SP-49 (cell line): ENCODE results near the gene NDNF.

- PRO-cap = no peak
Observed at GRCh38 chr4:118265343-118266283, 87.2 kb downstream of the PRSS12 start.

DNA sequence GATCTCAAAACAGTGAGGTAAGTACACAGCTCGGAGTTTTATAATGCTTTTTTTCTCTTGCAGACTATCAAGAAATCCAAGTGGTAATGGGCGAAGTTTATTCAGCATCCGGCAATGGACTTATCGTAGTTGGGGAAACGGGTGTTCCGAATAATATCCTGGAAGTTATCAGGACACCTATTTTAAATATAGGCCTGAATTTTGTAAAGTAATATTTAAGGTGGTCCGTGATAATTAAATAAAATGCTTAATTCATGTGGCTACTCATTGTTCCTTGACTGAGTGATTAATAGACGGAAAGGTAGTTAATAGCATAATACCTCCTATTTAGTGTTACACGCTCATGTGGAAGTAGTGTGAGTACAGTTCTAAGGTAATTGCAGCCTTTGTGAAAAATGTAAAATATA lies 73.2 kb downstream of the PRSS12 start:
- PRO-cap = no peak

DNA sequence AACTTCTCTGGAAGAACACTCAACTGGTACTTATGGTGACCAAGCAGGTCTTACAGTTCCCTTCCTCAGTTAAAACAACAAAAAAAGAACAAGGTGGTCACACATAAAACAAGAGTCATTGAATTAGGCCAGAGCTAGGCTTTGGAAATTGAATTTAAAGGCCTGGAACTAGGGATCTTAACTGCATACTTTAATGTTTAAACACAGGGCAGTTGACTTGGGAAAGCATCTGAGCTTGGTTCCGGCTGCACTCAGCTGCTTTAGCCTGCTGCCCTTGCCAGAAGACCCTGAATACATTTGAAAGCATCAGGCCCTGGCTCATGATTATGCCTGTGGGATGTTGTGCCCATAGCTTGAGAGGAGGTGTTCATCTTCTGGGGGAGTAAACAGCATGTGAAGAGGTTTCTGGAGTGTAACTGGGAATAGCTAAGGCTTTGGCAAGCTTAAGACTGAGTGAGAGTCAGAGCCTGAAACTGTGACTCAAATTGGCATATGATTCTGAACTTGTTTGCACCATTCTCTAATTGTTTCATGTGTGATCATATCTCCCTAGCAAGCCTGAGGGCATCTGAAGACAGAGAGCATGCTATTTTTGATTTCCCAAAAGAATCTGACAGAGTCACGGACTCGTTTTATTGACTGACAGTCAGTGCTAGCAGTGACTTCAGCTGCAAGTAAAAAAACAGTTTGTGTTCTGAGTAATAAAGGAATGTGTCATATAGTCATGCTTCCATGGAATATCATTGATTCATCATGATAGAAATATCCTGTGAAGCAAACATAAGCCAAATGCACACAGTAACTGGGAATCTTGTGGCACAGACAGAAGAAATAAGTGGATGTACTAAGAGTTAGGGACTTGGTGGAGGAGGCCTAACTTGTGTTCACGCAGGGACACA lies 100.5 kb downstream of the SYNPO2 start:
- PRO-cap = no peak

DNA sequence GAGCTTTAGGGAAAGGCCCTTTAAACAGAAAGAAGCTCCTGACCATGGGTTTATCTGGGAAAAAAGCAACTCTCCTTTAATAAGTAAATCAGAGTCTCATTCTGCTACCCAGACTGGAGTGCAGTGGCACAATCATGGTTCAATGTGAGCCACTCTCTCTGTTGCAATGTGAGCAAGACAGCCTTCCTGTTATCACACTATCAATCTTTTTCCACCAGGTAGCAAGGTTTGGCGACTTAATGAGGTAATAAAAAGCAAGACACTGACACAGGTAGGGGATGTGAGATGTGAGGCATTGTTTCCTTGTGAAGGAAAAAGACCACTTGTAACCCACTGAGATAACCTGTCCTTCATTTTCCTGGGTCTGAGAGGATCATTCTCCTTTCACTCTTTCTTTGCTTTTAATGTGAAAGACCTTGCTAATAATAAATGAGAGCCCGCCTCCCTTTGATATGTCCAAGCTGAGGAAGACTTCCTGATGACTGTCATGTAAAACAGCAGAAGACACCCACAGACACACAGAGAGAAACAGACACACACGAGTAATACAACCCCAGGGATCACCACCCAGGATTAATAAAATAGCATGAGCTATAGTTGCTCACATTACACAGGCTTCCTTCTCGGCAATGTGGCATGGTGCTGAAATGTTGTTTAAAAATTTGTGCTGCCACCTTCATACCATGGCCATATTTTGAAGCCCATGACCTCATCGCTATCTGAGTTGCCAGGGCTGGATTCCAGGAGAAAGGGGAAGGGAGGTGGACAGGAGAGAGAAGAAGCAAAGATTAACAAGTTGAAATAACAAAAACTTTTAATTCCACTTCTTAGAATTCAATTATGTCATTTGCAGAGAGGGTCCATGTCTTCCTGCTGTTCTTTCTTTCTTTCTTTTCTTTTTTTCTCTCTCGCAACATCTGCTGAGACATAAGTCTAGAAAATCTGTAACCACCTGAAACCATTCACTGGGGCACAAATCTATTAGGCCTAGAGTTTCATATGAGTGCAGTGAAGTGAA lies 111.6 kb downstream of the SYNPO2 start:
- PRO-cap = no peak

DNA sequence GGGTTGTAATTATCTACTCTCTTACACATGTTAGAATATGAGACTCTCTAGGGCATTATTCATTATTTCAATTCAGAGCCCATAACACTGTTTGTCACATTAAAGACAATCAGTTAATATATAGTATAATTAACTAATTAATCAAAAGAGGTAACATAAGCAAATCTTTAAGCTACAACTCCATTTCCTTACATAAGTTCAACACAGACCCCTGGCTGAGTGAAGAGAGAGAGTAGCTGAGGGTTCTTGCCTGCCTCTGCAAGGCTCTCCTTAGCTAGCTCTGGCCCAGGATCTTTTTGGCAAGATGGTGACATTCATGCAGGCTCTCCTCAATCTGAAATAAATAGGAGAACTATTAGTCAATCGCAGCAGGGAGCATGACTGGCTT lies 122.0 kb downstream of the SYNPO2 start:
- PRO-cap = no peak

DNA sequence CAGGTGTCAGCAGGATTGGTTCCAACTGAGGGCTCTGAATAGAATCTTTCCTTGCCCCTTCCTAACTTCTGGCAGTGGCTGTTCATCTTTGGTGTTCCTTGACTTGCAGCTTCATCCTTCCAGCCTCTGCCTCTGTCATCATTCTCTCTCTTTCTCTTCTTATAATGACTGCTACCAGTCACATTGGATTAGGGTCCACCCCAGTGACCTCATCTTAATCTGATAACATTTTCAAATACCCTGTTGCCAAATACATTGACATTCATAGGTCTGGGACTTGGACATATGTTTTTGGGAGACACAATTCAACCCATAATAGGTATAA lies 6.7 kb downstream of the USP53 start:
- PRO-cap = no peak

DNA sequence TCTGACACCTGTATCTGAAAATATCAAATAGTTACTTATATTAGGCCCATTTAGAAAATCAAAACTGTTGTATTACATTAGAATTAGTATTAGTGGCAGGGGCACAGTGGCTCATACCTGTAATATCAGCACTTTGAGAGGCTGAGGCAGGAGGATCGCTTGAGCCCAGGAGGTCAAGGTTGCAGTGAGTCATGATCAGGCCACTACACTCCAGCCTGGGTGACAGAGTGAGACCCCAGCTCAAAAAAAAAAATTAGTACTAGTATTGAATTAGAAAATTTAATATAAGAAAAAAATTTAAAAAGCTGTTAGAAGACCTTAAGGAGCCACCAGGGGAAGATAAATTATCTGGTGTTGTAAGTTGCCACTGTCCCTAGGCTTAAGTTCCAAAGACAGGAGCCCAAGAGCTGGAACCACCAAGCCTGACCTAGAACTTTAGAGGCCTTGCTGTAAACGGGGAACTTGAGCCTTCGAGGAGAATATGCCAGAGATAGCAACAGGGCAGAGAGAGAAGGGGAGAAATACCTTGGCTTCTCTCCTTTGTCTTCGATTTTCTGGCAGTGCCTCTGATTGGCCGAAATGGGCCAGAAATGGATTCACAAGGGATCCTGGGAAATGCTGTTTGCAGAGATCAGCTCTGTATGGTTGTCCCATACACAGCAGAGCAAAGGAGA lies 8.8 kb downstream of the USP53 start:
- PRO-cap = no peak

DNA sequence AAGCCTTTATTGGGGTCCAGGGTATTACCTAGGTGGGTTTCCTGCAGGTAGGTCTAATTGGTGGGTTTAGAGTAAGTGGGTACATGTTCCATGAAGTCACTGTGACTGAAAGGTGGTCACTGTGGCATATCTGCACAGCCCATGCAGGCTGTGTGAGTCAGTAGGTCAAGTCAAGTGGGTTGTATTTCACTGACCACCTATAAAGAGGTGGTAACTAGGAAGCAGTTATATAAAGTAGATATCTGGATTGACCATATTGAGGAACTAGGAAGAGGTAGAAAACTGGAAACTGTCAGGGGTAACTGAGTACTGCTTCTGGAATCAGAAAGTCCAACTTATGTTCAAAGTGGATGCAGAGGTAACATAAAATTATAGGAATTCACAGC lies 18.3 kb downstream of the USP53 start:
- PRO-cap = no peak

GRCh38 chr4:119231445-119232053 lies 19.0 kb downstream of the USP53 start:
- PRO-cap = no peak

GRCh38 chr4:119322212-119322646 lies 291 bp upstream of the FABP2 start:
- PRO-cap = no peak

GRCh38 chr4:119454014-119454695 lies 132.2 kb upstream of the FABP2 start:
- PRO-cap = bidirectional peak, plus-strand start at chr4:119454789, minus-strand start at chr4:119454605

DNA sequence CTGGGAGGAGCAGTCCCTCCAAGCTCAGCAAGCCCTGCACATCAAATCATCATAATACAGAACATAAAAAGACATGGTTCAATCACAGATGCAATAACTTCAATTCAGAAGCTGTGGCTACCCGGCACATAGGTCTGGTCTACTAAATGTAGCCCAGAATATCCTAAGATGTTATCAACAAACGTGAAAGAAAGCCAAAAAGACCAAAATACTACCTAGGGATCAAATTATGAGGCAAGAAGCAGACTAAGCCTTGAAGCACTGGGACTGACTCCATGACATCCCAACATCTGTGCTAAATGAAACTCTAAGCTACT lies 81.8 kb downstream of the MAD2L1 start:
- PRO-cap = no peak

GRCh38 chr4:120066046-120066703 lies 473 bp downstream of the MAD2L1 start:
- PRO-cap = no peak

DNA sequence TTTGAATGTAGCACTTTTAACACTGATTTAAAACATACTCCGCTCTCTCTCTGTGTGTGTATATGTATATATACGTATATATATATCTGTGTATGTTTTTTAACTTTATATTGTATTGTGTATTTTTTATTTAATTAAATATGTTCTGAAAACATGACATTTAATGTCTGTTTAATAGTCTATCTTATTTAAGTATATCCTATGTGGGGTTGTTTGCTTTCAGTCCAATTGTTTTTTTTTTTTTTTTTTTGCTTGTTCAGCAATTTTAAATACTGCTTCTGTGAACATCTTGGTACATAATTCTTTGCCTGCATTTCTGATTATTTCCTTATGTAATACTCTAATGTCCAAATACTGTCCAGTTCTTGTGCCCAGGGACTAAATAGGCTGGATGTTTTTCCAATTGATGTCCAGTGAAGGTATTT lies 45.1 kb upstream of the MAD2L1 start:
- PRO-cap = no peak

- PRO-cap = no peak
Observed at GRCh38 chr4:121057115-121058103, 14.9 kb downstream of the NDNF start.

DNA sequence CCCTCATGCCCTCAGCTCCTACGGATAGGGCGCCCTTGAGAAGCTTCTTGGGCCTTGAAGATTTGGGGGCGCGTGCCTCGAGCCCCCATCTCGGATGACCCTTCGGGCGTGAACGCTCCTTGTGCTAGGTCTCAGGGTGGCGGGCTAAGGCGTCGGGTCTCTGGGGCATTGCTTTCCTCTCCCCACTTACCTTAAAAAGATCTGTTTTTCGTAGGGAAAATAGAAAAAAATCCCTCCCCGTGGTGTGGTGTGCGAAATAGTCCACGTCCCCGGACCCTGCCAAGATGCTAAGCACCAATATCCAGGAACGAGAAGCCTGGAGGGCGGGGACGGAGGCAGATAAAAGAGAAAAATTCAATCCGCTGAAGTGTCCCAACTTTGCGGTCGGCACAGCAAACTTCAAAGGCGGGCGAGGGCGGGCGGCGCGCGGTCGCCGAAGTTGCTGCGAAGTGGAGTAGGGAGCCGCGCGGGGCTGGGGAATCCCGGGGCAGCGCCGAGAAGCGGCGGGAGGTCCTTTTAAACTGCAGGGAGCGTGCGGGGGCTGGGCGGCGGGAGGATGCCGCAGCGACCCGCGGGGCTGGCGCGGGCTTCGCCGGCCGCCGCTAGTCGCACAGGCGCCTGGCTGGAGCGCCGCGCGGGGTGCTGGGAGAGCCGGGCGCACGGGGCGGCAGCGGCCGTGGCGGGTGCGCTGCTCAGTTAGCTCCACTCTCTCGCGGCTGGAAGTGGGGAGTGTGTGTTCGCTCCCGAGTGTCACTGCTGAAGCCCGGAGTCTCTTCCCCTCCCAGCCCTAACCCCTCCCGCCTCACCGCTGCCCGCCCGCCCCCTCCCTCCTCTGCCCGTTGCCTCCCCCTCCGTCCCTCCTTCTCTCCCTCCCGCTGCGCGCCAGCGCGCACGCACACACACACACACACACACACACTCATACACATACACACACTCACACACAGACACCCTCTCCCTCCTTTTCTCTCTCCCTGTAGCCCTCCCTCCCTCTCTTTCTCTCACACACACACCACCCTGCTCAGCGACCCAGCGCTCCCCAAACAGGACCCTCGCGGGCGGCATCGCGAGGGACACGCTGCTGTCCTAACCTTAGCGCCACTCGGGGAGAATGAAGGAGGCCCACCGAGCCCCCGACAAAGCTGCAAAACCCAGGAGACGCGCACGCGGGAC lies at the start of gene NDNF:
Gene NDNF, minus strand, starts transcription at position 733 of the 1,173 bp plus-strand sequence.
- PRO-cap = no peak

GRCh38 chr4:121156643-121157471 lies 7.3 kb downstream of the TNIP3 start:
- PRO-cap = no peak

GRCh38 chr4:121800284-121800926 lies 718 bp upstream of the EXOSC9 start:
- PRO-cap = no peak

- PRO-cap = no peak
Observed at GRCh38 chr4:121816813-121817199, 6.9 kb downstream of the CCNA2 start.

- PRO-cap = no peak
Observed at GRCh38 chr4:122041152-122041804, 89.4 kb upstream of the TRPC3 start.